ENCODE measurements around the gene CAV3.

GRCh38 chr3:131213-131451, 65.4 kb upstream of the CHL1 start:
- RRBS = no CpG with 5 or more reads among the region's 3 CpGs

- RRBS = no CpG with 5 or more reads among the region's 1 CpG
Measured at GRCh38 chr3:566026-566225, 369.4 kb downstream of the CHL1 start.

- RRBS = no CpG with 5 or more reads among the region's 7 CpGs
Measured at GRCh38 chr3:3128852-3129408, 2.2 kb downstream of the TRNT1 start.

GRCh38 chr3:3798365-3799030, 733 bp upstream of the LRRN1 start:
- RRBS = no CpG with 5 or more reads among the region's 38 CpGs

GRCh38 chr3:3801011-3801886, 2.0 kb downstream of the LRRN1 start:
- RRBS = 2% methylated on average over 10 of the region's 32 CpGs

- RRBS = no CpG with 5 or more reads among the region's 9 CpGs
Measured at GRCh38 chr3:4338875-4339783, 36.0 kb downstream of the SETMAR start.

- RRBS = no CpG with 5 or more reads among the region's 3 CpGs
Measured at GRCh38 chr3:4548641-4549327, 55.6 kb downstream of the ITPR1 start.

- RRBS = 16% methylated on average over 3 of the region's 18 CpGs
Measured at GRCh38 chr3:4718596-4719639, 225.8 kb downstream of the ITPR1 start.

- RRBS = no CpG with 5 or more reads among the region's 9 CpGs
Measured at GRCh38 chr3:4748405-4748834, 230.8 kb upstream of the BHLHE40 start.

GRCh38 chr3:4828588-4829398, 150.4 kb upstream of the BHLHE40 start:
- RRBS = no CpG with 5 or more reads among the region's 6 CpGs

- RRBS = no CpG with 5 or more reads among the region's 1 CpG
Measured at GRCh38 chr3:4950383-4950582, 29.0 kb upstream of the BHLHE40 start.

GRCh38 chr3:4985903-4986431, 6.7 kb downstream of the BHLHE40 start:
- RRBS = no CpG with 5 or more reads among the region's 8 CpGs

- RRBS = no CpG with 5 or more reads among the region's 39 CpGs
Measured at GRCh38 chr3:5095858-5096428, 26.1 kb upstream of the ARL8B start.

DNA sequence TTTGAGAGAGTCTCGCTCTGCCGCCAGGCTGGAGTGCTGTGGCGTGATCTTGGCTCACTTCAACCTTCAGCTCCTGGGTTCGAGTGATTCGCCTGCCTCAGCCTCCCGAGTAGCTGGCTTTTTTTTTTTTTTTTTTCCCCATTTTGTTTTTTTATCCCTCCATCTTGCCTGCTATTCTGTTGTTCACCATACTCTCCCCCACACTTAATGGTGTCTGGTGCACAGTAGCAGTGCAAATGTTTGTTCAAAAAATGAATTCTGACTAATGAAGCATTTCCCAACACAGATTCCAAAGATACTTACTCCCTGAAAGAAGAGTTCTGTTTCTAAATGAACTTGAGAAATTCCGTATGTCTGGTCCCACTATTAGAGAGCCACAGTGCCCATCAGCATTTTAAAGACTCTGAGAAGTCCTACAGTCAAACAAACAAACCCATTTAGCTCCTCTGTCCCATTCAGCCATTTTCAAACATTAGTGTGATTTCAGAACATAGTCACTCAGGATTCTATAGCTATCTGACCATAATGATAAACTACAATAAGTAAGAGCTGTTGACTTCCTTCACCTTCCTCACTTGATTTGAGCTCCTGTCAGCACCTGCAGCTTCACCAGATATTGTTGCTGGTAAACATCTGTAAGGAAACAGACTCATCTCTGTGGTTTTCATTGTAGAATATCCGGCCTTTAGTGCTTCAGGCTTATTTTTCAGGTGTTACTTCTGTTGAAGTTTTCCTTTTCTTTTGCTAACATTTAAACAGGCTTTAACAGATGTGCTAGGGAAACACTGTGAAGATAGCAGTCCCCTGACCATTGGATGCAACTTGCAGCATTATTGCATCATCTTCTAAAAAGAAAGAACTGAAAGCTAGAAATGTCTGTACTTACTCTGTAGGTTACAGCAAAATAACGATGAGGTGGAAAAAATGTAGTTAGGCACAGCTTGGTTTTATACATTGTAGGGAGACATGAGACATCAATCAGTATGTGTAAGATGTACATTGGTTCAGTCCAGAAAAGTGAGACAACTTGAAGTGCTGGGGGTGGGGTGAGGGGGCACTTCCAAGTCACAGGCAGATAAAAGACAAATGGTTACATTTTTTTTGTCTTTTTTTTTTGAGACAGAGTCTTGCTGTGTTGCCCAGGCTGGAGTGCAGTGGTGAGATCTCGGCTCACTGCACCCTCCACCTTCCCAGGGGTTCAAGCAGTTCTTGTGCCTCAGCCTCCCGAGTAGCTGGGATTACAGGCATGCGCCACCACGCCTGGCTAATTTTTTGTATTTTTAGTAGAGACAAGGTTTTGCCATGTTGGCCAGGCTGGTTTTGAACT, 9.9 kb downstream of the EDEM1 start:
- RRBS = no CpG with 5 or more reads among the region's 13 CpGs

GRCh38 chr3:6531093-6531652, 329.7 kb upstream of the GRM7 start:
- RRBS = no CpG with 5 or more reads among the region's 8 CpGs

GRCh38 chr3:8483138-8483910, 18.3 kb upstream of the LMCD1 start:
- RRBS = no CpG with 5 or more reads among the region's 3 CpGs

GRCh38 chr3:8611227-8611690, 33.3 kb downstream of the SSUH2 start:
- RRBS = no CpG with 5 or more reads among the region's 17 CpGs

GRCh38 chr3:8651877-8652390, 7.3 kb upstream of the SSUH2 start:
- RRBS = no CpG with 5 or more reads among the region's 9 CpGs

GRCh38 chr3:8733498-8734164, at the start of gene CAV3:
Gene CAV3, plus strand, starts transcription at chr3:8733802.
- RRBS = no CpG with 5 or more reads among the region's 22 CpGs